SK-N-DZ (cell line): ENCODE measurements around a stretch of chr18.

GRCh38 chr18:45687654-45688179, 36.3 kb upstream of the SLC14A1 start:
RAMPAGE:
- cytosol, long total RNA, result no peak
- nucleus, long total RNA, result no peak

RAMPAGE:
- cytosol, long total RNA, result no peak
- nucleus, long total RNA, result no peak
Measured at GRCh38 chr18:45849285-45849563, 23.7 kb downstream of the SIGLEC15 start.

DNA sequence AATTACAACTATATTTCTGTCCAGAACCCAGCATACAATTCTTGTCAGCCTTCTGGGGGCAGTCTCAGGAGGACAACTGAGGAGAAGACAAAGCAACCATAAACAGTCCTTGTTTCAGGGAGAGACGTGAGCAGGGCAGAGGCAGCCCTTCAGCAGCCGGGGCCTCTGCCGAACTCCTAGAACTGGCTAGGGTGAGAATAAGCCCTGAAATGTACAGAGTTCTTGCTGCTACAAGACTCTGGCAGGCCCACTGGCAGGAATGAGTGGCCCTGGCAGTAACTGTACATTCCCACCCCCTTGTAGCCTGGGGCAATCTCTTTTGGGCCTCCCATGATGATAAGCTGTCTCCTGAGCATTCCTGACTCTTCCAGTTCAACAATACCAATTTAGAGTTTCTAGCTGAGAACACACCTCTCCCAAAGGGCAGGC, 15.4 kb upstream of the C18orf25 start:
RAMPAGE:
- cytosol, long total RNA, result no peak
- nucleus, long total RNA, result no peak

DNA sequence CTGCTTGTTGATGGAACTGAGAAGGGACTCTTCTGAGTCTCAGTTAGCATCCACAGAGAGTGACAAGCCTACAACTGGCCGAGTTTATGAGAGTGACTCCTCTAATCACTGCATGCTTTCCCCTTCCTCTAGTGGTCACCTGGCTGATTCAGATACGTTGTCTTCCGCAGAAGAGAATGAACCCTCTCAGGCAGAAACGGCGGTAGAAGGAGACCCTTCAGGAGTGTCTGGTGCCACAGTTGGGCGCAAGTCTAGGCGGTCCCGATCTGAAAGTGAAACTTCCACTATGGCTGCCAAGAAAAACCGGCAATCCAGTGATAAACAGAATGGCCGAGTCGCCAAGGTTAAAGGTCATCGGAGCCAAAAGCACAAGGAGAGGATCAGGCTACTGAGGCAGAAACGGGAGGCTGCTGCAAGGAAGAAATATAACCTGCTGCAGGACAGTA, 42.2 kb downstream of the C18orf25 start:
RAMPAGE:
- cytosol, long total RNA, result no peak
- nucleus, long total RNA, result no peak

DNA sequence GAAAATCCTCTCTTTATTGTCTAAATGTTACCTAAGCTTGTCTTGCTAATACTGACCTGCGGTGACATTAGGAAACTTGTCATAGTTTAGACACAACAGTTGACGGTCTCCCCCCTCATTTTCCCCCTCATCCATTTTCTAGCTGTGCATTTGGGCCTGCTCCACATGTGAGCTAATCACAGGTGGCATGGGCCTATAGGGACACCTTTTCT, 125.8 kb downstream of the LOXHD1 start:
RAMPAGE:
- cytosol, long total RNA, result no peak
- nucleus, long total RNA, result no peak

RAMPAGE:
- cytosol, long total RNA, result no peak
- nucleus, long total RNA, result no peak
Measured at GRCh38 chr18:46660922-46661453, 4.0 kb upstream of the LOXHD1 start.

DNA sequence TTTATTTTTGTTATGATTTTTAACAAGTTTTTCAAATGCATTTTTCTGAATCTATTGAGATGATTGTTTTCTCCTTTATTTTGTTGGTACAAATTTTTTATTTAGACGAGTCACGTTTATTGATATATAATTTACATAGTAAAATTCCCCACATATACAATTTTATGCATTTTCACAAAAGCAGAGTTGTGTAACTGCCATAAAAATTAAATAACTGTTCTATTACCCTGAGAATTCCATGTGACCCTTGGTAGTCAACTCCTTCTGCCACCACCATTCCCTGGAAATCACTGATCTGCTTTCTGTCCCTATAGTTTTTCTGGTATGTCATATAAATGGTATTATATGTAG, 26.2 kb upstream of the ST8SIA5 start:
RAMPAGE:
- cytosol, long total RNA, result no peak
- nucleus, long total RNA, result no peak

GRCh38 chr18:46803312-46803992, 46.6 kb upstream of the ST8SIA5 start:
RAMPAGE:
- cytosol, long total RNA, result no peak
- nucleus, long total RNA, result no peak

DNA sequence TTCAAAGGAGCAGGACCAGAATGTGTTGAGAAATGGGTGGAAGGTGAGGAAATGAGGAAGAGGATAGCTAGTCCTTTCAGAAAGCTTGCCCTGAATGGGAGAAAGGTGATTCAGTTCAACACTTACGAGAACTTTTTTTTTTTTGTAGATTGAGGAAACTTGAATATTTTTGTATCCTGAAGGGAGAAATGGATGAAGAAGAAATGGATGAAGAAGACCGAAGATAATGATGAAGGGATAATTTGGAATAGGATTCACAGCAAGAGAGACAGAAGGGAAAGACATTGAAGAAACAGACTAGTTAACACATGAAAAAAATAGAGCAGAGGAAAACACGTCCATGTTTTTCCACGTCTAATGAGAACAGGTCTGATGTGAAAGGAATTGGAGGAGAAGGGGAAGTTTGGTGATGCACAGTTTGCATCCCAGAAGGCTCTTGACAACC, 28.5 kb downstream of the KATNAL2 start:
RAMPAGE:
- cytosol, long total RNA, result no peak
- nucleus, long total RNA, result no peak

GRCh38 chr18:47263159-47264027, 11.9 kb upstream of the SKOR2 start:
RAMPAGE:
- cytosol, long total RNA, result no peak
- nucleus, long total RNA, result no peak

DNA sequence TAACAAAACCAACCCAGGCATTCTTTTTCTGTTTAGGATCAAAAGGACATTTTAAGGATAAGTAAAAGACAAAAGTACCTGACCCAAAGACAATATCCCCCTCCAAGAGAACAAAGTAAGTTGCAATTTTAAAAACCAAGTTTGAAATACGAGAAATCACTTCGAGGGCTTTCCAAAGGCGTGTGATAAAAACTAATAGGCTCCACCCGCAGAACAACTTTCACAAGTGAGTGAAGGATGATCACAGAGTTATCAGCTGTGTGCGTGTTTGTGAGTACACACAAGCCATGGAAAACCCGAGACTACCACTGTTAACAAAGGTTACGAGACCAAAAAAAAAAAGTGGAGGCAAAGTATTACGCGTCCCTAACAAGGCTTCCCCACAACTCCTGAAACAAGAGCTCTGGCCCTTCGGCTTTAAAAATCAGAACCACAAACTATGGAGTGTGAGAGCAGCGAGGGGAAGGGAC, 766 bp downstream of the SMAD2 start:
RAMPAGE:
- cytosol, long total RNA, result no peak
- nucleus, long total RNA, result no peak

DNA sequence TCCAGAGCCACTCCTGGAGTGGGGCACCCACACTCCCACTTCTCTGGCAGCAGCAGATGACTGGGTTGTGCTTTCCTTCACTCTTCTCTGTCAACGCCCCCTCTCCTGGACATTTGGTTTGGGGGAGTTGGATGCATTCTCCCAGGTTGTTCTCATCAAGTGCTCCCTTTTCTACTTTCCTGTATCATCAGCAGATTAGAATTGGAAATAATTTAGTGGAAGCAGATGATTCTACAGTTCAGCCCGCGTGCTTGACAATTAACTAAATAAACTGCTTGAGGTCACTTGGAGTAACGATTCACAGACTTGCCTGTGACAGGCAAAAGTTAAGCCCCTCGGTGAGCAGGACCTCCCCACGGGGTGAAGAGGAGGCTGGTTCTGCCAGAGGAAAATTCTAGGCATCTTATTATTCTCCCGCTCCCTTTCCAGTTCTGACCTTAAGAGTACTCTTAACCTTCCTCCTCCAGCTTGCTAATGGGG, 169.6 kb upstream of the SMAD2 start:
RAMPAGE:
- cytosol, long total RNA, result no peak
- nucleus, long total RNA, result no peak

DNA sequence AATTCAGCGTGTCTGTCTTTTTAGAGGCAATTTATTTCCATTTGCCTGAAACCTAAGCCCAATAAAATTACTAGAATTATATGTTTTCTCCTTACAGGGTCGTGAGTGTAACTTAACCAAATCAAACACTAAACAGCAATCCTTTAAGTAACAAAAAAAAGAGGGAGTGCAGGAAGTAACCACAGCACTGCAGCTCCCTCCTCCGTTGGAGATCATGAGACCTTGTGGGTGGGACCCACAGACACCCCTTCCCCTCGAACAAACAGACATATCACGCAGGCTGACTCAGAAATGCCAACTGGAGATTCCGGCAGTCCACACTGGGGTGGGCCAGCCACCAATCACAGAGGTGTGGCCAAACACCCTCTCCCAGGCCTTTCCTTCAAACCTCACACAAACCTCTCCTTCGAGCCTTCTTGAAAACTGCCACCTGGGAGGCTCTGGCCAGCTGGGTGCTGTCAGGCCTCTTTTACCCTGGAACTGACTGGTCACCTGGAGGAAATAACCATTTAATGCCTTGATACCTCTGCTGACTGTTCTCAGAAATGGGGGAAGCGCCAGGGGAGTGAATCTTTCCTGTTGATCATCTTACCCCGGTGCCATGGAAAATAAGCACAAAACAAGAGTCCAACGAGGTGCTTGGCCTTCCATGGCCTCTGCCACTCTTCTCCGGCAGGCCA, 207.2 kb upstream of the SMAD2 start:
RAMPAGE:
- cytosol, long total RNA, result no peak
- nucleus, long total RNA, result no peak

DNA sequence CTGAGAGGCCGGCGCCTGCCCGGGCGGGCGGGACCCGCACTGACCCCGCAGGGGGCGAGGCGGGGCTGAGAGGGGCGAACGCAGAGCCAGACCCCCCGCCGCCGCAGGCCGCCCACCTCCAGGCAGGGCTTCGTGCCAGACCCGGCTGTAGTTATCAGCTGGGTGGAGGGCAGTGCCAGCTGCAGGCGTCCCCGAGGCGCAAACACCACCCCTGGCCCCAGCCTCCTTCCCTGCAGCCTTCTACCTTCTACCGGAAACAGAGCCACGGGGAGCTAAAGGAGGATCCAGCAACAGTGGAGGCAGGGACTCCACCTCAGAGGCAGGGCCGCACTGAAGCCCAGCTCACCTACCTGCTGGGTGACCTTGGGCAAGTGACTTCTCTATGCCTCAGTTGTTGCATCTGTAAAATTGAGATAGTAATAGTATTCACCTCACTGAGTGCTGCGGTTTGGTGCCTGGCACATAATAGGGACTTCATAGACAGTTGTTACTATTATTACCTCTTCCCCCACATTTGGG, 231.6 kb upstream of the SMAD2 start:
RAMPAGE:
- cytosol, long total RNA, result no peak
- nucleus, long total RNA, result no peak

DNA sequence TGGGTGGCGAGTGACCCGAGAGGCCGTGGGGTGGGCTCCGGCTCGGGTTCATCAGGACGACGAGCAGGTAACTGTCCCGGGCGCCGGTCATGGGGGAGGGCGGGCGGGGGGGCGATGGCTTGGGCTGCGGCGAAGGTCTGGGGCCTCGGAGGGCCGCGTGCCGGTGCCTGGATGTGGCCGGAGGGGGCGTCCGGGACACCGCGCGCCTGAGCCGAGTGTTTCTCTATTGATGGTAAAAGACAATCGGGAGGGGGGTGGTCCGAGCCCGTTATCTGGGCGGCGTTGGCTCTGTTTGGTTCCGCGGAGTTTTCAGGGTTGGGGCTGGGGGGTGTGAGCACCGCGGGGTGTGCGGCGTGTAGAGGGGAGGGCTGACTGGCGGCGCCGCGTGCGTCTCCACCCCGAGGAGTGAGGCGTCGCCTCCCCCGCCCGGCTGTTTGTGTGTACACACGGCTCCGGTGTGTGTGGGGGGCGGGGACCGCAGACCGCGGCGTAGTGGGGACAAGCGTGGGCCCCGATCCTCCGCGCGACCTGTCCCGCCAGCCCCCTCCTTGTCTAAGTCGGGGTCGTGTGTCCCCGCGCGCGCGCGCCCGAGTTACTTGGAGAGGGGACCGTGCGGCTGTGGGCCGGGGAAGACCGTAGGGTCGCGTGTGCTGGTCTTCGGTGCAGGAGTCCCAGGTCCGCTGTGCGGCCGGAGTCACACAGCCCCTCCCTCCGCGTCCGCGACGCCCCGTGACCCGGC, 1.6 kb downstream of the CTIF start:
RAMPAGE:
- cytosol, long total RNA, result no peak
- nucleus, long total RNA, result no peak

GRCh38 chr18:48542768-48543154, 3.9 kb downstream of the CTIF start:
RAMPAGE:
- cytosol, long total RNA, result no peak
- nucleus, long total RNA, result no peak

DNA sequence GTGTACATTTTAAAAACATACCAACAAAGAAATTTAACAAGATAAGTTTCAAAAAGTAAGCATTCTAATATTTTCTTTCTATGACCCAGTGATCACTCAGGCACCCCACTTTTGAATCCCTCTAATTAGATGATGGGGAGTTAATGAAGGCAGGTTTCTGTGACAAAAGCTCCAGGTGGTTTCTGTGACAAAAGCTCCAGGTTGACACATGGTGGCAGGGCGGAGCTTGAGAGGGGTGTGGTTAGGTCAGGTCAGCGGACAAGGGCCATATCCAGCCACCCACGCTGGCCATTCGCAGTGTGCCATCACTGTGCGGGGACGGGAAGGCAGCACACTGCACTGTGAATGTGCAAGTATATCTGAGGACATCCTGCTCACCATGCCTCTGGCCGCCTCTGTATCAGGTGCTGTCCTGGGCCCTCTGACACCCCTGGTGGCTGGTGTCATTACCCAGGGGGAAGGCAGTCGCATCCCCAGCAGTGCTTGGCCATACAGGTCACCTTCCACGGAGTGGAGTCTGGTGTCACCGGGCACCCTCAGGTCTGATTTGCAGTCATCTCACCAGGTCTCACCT, 34.7 kb downstream of the CTIF start:
RAMPAGE:
- cytosol, long total RNA, result no peak
- nucleus, long total RNA, result no peak

GRCh38 chr18:48650098-48650899, 111.5 kb downstream of the CTIF start:
RAMPAGE:
- cytosol, long total RNA, result no peak
- nucleus, long total RNA, result no peak

DNA sequence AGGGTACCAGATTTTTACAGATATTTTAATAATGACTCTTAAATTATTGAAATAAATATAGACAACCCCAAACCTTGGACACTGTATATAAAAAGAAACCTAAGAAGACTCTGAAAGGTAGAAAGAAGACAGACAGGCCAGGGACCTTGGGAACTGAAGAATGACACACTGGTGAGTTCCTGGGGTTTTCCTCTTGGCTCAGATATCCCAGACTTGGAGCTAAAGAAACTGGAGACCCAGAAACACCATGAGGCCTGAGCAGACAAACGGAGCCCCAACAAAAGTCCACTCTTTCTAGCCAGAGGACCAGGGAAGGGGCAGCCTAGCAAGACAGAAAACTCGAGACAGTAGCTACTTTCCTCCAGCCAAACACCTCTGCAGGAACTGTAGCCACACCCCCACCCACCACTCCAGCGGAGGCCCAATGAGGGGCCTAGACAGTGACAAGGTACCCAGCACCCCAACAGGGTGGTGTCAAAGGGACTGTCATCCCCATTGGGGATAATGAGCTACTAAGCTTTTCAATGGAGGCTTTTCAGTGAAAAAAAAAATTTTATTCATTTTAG, 194.9 kb downstream of the SMAD7 start:
RAMPAGE:
- cytosol, long total RNA, result no peak
- nucleus, long total RNA, result no peak

DNA sequence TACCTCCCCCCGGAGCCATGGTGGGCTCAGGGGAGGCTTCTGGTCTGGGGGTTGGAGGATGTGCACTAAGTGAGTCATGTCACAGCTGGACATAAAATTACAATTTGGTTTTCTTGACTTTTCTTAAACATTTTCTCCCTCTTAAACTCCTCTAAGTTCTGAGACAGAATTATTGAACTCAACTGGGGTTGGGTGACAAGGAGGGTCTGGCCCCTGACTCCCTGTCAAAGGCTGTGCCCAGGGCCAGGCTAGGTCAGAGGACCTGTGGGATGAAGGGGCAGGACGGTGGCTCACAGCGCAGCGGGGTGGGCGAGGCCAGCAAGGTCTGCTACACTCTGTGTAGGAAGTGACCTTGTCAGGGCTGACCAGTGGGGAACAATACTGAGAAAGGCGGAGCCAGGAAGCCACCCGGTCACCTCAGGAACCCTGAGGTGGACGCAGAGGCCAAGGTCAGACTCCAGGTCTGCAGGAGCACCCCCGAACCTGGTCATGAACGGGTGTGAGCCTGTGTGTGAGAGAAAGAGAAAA, 72.4 kb downstream of the SMAD7 start:
RAMPAGE:
- cytosol, long total RNA, result no peak
- nucleus, long total RNA, result no peak